GM23248 (cell line): ENCODE measurements around the gene NIBAN1.

GRCh38 chr1:183884523-183885128 lies 79.7 kb downstream of the RGL1 start:
- RAMPAGE, long total RNA = no peak

GRCh38 chr1:183888417-183888787 lies 83.5 kb downstream of the RGL1 start:
- RAMPAGE, long total RNA = no peak

DNA sequence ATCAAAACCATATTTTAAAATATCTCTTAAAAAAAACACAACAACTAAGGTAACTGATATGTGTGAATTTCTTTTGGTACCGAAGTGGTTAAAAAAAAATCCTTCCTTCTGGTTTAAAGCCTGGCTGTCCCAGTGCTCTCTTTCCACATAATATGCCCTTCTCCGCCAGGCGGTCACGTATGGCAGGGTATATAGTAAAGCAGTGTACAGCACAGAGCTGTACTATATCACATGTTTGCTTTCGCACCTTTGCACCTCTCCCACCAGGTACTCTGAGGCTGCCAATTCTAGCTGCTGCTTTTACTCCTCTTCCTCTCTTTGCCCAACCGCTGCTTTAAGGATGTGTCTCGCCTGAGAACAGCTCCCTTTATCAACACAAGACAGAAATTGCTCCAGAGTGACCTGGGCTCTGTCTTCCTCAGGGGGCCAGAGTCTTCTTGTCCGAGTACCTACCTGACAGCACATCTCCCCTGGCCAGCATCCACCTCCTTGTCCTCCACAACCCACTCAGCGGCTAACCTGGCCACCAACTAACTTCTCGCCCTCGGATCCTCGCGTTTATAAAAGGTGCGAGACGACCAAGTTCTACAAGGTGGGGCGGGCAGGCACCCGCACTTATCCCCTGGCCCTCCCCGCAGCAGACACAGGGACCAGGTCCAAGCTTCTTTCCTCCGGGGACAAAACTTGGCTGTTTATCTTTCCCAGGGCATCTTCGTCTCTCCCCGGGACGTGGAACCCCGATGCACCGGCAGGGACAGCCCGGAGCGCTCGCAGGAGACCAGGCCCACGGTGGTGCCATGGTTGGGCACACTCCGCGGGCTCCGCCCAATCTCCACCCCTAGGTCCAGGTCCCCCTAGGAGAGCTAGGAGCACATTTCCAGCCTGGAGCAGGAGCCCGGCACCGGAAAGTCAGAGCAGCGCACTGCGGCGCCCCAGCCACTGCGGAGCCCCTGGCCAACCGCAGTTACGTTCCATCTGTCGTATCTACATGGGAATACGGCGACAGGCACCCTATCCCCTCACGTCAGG lies 1.5 kb downstream of the COLGALT2 start:
- RAMPAGE, long total RNA = no peak

DNA sequence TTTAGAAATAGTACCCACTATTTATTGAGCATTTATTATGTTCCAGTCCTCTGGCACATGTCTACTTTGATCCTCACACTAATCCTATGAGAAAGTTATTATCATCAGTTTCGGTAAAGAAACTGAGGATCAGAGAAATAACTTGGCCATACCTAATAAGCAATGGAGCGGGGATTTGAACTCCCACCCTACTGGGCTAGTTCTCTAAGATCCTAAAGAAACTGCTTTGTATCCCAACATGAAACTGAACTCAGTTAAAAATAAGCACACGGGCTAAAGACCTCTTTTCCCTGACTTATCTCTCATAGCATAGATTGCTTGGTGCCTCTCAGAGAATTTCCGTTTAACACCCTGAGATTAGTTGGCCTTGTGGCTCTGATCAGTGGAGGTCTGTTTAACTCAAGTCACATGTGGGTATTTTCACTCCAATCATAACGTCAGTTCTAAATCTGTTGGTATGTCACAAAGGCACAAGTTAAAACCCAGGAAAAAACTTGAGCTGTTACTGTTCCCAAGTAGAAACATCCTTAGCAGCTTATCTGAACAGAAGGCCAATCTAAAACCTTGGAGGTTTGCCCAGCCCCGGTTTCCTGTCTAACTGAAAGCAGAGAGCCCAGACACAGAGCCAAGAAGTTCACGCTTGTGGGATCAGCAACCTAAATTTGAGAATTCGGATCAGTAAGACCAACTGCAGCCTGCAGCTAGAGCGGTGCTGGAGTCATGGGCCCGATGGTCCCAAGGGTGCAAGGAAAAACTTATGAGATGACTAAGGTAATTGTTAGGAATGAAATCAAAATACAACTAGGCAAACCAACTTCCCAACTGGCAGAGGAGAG lies 90.4 kb upstream of the C1orf21 start:
- RAMPAGE, long total RNA = no peak

DNA sequence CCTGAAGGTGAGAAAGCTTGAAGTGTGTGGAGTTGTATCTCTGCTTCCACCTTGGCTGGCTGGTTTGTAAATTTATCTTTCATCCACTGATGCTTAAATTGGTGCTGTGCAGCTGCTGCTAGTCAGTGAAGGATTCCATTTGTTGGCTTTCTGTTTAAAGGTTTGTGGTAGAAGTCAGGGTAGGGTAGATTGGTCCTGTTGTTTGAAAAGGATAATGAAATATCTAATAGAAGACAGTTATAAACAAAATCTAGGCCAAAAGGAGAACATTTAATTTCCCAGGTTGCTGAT lies 105.7 kb downstream of the C1orf21 start:
- RAMPAGE, long total RNA = no peak

DNA sequence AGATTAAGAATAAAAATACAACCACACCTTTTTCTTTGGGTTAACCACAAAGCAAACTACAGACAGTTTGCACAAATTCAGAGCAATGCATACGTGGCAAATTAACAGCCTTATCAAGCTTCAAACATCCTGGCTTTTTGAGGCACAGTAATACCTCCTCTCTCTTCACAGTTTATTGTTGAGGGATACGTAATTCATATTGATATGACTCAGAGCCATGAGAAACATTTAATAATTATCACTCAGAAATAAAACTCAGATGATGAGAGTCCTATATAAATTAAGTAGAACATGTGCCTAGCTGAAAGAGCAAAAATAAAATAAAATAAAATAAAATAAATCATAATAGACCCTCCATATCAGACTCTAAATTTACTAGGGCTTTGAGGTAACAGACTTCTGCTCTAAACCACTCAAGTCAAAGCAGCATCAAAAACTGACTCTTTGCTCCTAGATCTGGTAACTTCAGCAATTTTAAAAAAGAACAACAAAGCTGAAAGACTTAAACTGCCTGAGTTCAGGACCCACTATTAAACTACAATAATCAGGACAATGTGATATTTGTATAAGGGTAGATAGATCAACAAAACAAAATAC lies 11.4 kb downstream of the EDEM3 start:
- RAMPAGE, long total RNA = no peak

DNA sequence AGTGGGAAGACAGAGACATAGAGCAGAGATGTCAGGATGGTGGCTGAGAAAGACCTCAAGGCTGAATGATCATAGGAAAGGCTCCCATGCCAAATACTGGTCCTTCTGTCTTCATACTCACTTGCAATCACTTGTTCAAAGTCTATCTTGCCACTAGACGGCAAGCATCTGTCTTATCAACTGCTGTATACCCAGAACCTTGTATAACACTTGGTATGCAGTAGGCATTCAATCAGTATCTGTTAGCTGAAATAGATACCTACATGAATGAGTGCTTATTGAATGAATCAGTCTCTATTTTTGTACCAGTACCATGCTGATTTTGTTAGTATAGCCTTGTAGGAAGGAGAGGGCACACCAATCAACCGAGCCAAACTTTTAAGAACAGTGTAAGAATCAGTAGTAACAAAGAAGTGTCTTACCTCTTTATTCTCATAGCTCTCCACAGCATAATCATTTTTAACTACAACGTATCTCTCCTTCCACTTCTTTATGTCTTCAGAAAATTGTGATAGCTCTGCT lies 80.6 kb downstream of the NIBAN1 start:
- RAMPAGE, long total RNA = no peak

DNA sequence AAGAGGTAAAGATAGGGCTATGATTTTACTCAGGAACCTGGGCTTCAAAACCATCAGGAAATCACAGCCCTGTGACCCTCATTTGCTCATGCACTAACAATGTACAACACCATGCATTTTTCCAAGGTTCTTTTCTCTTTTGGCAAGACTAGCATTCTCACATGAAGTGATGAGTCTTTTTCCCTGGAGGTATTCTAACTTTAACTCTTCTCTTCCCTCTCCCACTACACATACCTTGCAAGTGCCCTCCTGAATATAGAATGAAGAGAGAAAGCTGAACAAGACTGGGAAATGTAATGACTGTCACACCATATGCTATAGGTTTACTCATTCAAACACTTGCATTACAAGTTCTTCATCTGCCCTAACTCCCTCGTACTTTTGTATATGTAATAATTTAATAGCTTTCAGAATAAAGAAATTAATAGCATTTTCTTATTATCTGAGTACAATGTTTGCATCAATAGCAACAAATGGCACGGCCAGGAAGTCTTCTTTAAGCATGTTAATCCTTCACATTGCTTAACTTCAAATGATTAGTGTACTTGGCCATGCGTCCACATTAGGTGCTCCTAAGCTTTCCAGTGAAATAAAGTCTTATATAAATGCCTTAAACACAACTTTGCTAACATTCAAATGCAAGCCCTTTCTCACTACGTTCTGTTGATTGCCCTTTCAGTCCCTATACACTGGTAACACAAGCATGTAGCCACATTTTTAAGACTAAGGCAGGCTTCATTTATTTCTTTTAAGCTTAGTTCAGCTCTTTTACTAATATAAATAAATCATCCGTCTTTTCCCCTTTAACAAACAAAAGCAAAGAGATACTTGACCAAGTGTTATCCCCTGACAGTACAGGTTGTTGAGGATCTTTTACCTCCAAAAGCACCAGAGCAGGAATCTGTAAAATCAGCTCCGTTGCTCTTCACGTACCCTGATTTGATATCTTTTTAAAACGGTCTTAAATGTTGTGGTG lies 1.7 kb downstream of the NIBAN1 start:
- RAMPAGE, long total RNA = no peak

GRCh38 chr1:184973899-184975044 lies at the start of gene NIBAN1:
Gene NIBAN1 (minus strand): TSS chr1:184974508.
- RAMPAGE, long total RNA = start-site peak on the minus strand at chr1:184974421-184974491, 133 and 224 reads in 2 replicates

DNA sequence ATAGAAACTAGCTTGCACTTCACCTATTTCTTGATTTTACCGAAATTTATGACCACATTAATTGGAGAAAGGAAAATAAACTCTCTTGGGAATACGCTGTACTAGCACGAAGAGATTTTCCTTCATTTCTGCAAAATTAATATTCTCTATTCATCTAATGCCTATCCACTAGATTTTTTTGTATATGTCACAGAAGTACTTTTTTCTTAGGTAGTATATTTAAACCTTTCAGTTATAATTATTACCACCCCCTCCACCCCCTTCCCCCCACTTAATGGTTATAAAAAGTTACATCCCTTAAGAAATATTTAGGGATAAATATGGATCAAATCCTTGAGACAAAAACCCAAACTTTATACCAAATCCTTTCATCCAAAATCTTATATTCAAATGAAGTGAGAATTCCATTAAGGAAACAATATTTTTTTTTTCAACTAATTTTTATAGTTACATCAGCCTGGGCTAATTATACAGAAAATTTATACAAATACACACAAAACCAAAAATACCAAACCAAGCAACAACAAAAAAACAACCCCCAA lies 38.1 kb downstream of the TRMT1L start:
- RAMPAGE, long total RNA = no peak

GRCh38 chr1:185311460-185312520 lies 5.3 kb downstream of the IVNS1ABP start:
- RAMPAGE, long total RNA = no peak

DNA sequence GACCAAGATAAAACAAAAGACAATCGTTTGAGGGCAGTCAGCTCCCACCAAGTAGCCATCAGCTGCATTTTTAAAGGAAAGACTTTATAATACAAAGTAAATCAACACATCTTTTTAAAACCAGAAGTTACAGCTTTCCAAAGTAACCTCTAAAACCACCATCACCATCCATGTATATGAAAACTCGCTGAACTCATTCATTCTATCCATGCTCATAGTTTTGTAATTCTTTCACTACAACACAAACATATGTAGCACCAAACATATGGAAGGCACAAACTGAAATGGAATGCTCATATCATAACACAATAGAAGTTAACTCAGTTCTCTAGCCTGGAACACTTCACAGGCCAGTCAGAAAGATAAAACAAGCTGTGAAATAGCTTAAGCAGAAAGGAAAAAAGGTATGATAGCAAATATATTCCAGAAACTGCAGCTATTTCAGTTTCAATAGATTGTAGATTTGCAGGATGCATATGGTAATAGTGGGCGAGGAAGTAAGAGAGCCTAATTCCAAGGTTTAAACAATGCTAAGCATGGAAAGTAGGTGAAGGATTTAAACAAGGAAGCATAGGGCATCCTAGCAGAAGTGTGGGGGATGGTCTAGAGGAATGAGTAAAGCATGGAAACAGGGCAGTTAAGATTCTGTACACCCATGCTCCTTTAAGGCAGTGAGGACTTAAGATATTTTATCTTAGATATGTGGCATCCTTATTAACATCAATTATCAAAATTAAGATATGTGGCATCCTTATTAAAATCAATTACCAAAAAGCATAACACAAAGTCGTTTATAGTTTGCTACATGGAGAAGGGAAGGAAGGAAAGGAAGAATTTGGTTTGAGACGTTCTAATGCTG lies 2.8 kb downstream of the IVNS1ABP start:
- RAMPAGE, long total RNA = no peak

- RAMPAGE, long total RNA = no peak
Observed at GRCh38 chr1:185679366-185679543, 54.9 kb upstream of the HMCN1 start.

DNA sequence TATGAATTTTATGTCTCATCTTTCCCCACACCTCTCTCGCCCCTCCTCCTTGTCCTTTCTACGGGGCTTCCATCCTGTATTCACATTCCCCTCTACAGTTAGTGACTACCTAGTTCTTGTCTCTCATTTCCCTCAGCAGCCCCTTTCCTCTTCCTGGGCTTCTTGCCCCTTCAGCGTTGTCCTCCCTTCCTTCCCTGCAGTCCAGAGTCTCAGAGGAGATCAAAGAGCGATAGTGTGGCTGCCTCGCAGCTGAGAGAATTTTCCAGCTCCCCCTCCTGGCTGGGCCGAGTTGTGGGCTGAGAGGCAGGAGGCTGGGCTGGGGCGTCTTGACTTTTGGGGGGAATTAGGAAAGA lies 513 bp upstream of the HMCN1 start:
- RAMPAGE, long total RNA = no peak

DNA sequence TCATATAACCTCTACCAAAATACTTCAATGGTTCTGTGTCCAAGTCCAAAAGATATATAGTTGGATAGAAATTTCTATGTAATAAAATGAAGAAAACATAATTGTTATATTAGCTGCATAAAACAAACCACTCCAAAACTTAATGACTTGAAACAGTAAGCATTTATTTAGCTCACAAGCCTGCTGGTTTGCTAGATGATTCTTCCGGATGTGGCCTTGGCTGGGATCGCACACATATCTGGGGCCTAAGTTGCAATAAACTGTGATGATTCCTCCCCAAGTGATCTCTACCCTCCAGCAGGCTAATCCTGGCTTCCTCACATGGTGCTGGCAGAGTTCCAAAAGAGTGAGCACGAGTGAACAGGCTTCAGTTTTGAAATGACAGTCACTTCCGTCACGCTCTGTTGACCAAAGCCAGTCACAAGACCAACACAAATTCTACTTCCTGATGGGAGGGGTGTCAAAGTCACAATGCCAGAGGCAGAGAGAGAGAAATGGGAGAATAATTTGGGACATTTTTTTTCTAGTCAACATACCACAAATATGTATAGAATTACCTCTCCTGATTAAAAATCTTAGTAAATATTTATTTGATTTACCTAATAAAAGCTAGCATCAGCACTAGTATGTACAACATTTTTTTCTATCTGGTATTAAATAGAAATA lies 213.8 kb upstream of the PRG4 start:
- RAMPAGE, long total RNA = no peak

- RAMPAGE, long total RNA = no peak
Observed at GRCh38 chr1:186327220-186327761, 31.2 kb downstream of the PRG4 start.

GRCh38 chr1:186374973-186375107 lies 213 bp downstream of the TPR start:
- RAMPAGE, long total RNA = no peak

DNA sequence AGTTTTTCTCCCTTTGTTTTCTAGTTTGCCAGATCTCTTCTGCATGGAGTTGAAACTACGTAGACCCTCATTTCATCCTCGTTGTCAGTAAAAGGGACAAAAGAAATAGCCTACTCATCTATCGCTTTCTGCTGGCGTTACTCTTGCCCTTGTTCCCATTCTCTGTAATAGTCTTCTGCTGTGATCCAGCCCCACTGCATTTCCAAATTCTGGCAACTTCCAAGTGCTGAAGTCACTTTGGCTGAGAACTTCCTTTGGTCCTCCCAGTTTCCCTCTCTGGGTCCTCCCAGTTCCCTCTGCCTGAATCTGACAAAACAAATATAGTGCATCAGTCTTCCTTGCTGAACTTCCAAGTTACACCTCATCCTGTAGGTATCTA lies 47.1 kb upstream of the PLA2G4A start:
- RAMPAGE, long total RNA = no peak

DNA sequence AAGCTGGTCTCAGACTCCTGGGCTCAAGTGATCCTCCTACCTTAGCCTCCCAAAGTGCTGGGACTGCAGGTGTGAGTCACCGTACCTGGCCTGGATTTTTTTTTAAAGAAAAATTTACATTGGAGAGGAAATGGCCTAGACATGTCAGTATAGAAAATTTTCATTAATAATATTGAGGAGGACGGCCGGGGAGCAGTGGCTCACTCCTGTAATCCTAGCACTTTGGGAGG lies 127.9 kb downstream of the PLA2G4A start:
- RAMPAGE, long total RNA = no peak

- RAMPAGE, long total RNA = no peak
Observed at GRCh38 chr1:186983617-186984026, 154.9 kb downstream of the PLA2G4A start.